ENCODE measurements around a stretch of chr2.

DNA sequence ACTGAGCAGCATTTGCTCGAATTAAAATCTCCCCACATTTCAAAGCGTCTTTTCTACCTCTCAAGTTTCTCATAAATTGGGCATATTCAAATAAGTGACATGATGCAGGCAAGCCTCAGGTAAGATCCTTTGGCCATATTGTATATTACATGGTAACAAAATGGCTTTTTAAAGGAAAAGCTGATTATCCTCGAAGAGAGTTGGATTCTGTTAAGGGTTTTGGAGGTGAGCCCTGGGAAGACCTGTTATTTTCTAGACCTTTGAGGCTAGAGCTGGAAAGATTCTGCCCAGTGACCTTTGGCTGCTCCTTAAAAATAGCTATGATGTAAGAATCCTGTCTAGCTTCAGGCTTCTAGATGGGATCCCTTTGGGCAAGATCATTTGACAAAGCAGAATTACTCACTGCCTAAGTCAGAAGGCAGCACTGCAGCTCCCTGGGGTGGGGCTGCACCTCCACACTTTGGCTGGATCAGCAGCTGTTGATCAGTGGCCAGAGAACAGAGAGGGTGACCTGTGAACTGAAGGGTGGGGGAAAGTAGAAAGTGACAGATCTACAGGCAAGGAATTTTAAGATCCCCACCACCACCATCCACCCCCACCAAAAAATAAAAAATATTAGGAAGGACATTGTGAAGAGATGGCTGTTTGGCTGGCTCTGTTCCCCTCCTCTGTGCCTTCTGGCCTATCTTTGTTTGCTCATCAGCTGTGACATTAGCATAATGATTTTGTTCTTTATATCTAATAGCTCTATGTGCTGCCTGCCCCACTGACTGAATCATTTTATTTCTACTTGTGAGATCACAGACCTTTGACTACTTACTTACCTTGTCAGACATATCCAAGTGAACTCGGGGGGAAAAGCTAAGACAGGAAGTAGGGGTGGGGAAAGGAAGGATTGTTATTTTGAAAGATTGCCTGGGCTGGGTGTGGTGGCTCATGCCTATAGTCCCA, 103.9 kb downstream of the ASAP2 start:
- PRO-cap: no peak

GRCh38 chr2:9339561-9340115, 83.7 kb downstream of the ITGB1BP1 start:
- PRO-cap: no peak

DNA sequence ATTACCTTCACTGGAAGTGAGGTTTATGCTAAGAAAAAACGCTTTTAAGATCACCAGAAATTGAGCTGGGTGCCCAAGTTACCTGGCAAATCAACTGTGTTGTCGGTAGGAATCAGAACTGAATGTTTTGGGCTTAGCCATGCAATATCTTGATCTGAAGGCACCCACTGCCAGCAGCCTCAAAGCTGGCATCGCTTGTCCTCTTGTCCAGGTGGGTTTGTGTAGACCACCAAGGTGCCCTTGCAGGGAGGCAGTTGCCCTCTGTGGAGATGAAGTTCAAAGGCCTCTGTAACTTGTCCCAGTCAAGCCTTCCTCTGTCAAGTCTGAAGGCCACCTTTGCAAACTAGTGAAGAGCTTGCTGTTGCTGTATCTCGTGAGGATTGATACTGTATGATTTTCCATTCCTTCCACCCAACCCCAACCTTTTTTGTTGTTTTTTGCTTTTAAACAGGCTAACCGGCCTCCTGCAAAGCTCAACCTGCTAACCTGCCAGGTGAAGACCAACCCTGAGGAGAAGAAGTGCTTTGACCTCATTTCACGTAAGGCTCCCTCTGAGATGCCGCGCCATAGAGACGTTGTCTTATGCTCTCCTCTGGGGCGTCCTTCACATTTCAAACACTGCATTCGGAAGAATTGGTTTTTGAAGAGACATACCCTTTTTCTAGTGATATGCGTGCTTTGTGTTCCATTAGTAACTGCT, 72.8 kb downstream of the ITGB1BP1 start:
- PRO-cap: no peak

GRCh38 chr2:9351491-9352205, 71.7 kb downstream of the ITGB1BP1 start:
- PRO-cap: no peak

GRCh38 chr2:9559299-9559444, 3.5 kb upstream of the ADAM17 start:
- PRO-cap: no peak

GRCh38 chr2:9692354-9693150, 61.8 kb upstream of the YWHAQ start:
- PRO-cap: no peak

GRCh38 chr2:9699523-9700004, 68.8 kb upstream of the YWHAQ start:
- PRO-cap: no peak

DNA sequence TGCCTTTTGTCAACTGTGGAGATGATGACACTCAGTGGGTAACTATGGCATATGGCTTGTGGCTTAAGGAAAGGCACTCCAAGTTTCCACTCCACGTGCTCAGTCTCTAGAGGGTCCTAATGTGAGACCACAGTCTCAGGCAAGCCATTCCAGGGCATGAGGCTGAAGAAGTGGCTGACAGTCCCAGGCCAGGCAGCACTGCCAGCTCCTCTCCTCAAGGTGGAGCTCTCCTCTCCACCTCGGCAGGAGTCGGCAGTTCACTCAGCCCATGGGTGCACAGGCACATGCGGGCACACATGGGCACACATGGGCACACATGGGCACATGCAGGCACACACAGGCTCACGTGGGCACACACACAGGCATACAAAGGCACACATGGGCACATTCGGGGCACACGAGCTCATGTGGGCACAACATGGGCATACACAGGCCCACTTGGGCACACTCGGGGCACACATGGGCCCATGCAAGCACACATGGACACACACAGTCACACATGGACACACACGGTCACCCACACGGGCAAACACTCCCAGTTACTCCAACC, 65.3 kb upstream of the TAF1B start:
- PRO-cap: no peak

- PRO-cap: no peak
Measured at GRCh38 chr2:9801031-9802128, 41.9 kb upstream of the TAF1B start.

DNA sequence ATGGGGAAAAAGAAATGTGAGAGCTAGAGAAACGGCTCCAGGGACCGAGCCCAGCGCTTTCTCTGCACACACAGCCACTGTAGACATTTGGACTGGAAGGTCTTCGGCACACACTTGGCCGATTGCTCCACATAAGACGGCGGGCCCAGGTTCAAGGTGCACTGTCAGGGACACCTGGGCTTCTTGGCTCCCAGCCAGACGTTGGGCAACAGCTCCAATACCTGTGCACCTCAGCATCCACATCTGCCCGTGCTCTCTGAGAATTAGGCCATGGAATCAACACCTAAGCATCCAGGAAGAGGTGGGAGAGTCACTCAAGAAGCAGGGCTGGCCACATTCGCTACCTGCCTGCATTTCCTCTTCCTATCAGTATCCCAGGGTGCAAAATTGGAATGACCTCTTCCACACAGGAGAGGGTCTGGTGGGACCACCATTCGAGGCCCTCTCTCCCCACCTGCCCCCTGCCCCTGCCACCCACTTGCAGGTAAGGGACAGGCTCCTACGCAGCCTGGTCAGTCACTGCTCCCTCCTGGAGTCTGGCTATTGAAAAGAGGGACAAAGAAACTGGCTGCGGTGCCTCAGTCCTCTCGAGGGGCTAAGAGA, 40.1 kb upstream of the TAF1B start:
- PRO-cap: unidirectional peak, minus-strand start at position 79 of the sequence; unidirectional peak, minus-strand start at position 116 of the sequence

DNA sequence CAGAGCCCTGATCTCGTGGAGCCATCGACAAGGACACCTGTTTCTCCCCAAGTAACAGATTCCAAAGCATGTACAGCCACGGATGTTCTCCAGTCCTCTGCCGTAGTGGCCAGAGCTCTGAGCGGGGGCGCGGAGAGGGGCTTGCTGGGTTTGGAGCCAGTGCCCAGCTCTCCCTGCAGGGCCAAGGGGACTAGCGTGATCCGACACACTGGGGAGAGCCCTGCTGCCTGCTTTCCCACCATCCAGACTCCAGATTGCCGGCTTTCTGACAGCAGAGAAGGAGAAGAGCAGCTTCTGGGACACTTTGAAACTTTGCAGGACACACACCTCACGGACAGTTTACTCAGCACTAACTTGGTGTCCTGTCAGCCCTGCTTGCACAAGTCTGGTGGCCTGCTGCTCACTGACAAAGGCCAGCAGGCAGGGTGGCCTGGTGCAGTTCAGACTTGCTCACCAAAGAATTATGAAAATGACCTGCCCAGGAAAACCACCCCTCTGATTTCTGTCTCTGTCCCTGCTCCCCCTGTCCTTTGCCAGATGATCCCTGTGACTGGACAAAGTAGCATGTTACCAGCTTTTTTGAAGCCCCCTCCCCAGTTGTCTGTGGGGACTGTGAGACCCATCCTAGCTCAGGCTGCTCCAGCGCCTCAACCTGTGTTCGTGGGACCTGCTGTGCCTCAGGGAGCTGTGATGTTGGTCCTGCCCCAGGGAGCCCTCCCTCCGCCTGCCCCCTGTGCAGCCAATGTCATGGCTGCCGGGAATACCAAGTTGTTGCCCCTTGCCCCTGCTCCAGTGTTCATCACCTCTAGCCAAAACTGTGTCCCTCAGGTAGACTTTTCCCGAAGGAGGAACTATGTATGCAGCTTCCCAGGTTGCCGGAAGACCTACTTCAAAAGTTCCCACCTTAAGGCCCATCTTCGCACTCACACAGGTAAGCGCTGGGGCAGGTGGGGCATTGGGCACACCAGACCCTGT, 4.6 kb downstream of the KLF11 start:
- PRO-cap: no peak

DNA sequence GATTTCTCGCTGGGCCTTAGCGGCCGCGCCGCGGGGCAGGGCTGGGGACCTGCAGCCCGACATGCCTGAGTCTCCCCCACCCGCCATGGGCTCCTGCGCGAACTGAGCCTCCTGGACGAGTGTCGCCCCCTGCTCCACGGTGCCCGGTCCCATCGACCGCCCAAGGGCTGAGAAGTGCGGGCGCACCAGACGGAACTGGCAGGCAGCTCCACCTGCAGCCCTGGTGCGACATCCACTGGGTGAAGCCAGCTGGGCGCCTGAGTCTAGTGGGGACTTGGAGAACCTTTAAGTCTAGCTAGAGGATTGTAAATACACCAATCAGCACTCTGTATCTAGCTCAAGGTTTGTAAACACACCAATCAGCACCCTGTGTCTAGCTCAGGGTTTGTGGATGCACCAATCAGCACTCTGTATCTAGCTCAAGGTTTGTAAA, 11.4 kb upstream of the CYS1 start:
- PRO-cap: unidirectional peak, minus-strand start at position 237 of the sequence

DNA sequence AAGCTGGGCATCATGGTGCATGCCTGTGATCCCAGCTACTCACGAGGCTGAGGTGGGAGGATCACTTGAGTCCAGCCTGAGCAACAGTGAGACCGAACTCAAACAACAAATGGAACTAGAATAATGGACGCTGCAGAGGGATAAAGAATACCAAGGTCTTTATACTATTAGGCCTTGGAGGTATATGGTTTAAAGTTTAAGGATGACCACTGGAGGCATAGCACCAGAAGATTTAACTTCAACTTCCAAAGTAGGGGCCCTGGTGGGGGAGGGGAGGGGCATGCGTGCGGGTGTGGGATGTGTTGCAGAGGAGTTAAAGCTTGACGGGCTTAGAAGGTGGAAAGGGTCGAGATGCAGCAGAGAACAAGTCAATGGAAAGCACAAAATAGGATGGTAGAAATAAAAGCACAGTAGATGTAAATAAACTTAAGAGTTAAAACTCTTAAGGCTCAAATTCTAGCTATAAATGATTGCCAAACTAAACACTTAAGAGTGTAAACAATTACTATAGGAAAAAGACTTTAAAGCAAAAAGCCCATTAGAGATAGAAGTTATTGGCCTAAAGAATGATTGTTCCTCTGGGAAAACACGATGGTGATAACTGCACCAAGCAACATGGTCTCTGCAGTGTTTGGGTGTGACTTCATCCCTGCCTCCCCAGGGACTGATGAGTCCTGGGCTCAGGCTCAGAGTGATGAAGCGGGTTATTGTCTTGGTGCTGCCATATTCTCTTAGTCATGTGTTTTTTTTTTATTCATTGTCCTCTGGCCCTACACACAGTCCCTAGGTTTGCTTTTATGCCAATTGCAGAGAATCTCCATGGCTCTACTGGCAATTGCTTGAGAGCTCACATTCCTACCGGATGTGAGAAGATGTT, 12.9 kb downstream of the RRM2 start:
- PRO-cap: no peak

DNA sequence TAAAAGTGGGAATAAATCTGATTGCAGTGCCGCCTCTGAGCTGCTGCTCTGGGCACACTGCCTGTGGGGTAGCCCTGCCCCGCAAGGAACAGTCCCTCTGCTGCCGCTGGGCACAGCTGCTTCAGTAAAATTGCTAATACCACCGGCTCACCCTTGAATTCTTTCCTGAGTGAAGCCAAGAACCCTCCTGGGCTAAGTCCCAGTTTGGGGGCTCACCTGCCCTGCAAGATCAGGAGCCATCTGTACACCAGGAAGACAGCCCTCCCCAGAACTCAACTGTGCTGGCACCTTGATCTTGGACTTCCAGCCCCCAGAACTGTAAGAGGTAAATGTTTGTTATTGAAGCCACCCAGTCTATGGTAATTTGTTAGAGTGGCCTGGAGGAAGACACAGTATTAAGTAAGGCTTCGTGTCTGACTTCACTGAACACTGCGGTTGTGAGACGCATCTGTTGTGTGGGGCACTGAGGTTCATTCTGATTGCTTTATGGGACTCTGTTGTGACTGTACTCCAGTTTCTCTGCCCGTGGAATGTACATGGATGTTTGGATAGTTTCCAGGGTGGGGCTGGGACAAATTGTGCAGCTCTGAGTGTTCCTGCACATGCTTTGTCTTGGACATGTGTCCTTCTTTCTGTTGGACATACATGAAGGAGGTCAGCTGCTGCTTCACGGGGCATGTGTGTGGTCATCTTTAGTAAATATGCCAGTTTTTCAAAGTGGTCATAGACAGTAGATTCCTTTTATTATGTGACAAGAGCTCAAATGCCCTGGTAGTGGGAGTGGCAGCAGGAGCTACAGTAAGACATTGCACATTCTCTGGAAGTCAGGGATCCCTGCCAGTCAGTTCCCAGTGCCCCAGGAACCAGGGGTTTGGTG, 58.6 kb downstream of the ODC1 start:
- PRO-cap: no peak

DNA sequence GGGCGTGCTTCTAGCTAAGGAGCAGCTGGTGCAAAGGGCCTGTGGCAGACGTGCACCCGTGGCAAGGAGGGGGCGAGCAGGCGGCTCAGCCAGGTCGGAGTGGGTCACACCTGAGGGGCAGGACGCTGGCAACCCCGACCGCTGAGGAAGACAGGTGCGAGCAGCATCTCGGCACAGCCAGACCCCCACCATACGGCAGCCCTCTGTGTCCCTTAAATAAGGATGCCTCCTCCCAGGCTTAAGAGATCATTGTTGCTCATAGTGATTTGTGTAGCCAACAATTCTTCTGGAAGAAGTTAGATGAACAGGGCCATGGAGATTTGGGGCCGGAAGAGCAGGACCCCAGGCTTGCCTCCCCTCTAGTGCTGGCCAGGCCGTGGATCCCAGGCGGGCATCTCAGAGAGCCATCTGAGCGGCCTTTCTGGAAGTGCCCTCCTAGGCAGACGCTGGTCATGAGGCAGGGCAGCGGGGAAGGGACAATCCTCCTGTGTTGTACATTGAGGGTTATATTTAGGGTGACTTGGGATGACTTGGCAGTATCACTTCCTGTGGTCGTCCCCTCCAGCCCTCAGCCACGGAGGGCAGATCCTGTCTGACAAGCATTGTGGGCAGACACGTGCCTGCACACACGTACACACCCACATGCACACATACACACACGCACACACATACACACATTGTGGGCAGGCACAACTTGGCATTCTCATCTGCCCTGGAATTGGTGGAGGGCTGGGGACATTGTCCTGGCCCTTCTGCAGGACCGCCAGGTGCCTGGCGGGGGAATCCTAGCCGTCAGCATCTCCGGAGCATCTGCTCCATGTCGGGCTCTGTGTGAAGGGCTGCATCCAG, 47.8 kb downstream of the ODC1 start:
- PRO-cap: no peak

- PRO-cap: no peak
Measured at GRCh38 chr2:10407832-10408926, 39.9 kb downstream of the ODC1 start.

- PRO-cap: no peak
Measured at GRCh38 chr2:10444386-10445029, 3.6 kb downstream of the ODC1 start.

GRCh38 chr2:10446595-10447342, 1.4 kb downstream of the ODC1 start:
- PRO-cap: no peak

GRCh38 chr2:10584672-10585425, 104.9 kb downstream of the NOL10 start:
- PRO-cap: no peak

DNA sequence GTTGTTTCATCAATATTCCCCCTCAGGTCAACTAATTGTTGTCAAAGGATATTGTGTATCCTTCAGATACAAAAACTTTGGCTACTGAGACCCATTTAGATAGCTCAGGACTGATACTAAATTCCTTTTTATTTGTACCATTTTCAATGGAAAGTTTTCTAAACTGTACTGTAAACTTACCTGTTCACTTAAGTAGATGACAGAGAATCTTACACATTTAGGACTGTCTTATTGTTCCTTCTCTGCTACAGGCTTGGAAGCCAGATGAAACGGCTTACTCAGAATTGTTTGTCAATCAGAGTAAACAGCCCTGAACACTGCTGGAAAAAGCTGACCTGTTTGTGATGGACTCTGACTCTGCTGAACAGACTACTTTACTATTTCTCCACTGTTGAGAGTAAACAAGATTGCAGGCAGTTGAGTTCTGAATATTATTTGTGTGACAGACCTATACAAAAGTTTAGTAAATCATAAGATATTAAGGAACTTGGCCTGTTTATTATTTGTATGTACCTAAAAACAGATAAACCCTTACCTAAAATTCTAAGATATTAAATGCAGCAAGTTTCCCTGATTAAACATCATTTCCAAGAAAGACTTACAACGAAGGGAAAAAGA, 99.1 kb downstream of the NOL10 start:
- PRO-cap: no peak

All from ileum (tissue), 1 donor.